IMR-90 (cell line): ENCODE measurements around a stretch of chr5.

DNA sequence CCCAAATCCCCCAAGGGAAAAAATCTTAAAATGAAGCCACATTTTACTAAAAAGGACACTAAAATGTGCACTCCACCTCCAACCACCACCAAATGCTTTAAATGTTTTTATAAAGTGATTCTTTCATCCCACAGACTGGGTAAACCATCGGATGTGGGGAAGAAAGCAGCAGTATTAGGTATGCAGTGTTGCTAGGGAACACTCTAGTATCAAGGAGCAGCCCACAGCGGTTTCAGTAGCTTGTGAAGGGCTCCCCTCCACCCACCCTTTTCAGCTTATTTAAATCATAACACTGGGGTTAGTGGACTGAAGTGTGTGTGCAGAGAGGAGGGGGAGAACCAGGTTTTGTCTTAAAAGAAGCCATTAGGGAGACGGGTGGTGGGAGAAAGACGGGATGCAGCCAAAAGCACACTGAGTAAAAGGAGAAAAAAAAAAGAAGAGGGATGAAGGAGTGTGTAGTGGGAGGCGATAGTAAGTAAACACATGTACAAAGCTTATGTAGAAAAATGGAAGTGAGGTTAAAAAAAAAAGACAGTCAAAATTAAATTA, 64.2 kb downstream of the TMEM161B start:
- RRBS = no CpG with 5 or more reads among the region's 5 CpGs
CAGE:
- cytosol, long polyA plus RNA = no peak
- long polyA plus RNA = no peak
- nucleus, long polyA plus RNA = no peak

GRCh38 chr5:88241767-88242375, 26.8 kb downstream of the TMEM161B start:
- RRBS = no CpG with 5 or more reads among the region's 5 CpGs
CAGE:
- cytosol, long polyA plus RNA = no peak
- long polyA plus RNA = no peak
- nucleus, long polyA plus RNA = no peak

- RRBS = 1% methylated on average over 4 of the region's 13 CpGs
CAGE:
- cytosol, long polyA plus RNA = no peak
- long polyA plus RNA = no peak
- nucleus, long polyA plus RNA = no peak
Observed at GRCh38 chr5:88268311-88268695, 342 bp downstream of the TMEM161B start.

- RRBS = no CpG with 5 or more reads among the region's 12 CpGs
CAGE:
- cytosol, long polyA plus RNA = no peak
- long polyA plus RNA = no peak
- nucleus, long polyA plus RNA = no peak
Observed at GRCh38 chr5:88673187-88673851, 209.7 kb downstream of the MEF2C start.

GRCh38 chr5:88732139-88732622, 150.8 kb downstream of the MEF2C start:
- RRBS = no CpG with 5 or more reads among the region's 5 CpGs
CAGE:
- cytosol, long polyA plus RNA = no peak
- long polyA plus RNA = no peak
- nucleus, long polyA plus RNA = no peak

DNA sequence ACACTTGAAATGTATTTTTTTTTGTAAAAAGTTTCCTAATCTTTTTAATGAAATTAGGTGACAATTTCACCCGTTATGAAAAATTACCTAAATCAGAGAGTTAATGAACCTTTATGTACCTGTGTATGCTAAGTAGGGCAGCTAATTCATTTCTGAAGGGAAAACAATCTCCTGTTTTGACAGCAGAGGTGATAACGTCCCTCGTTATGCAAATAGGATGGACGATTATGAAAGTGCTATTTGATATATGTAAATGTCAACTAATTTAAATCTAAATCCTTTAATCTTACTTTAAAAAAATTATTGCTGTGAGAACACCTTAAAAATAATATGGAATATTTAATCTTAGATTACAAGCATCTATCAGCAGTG, 58.8 kb downstream of the MEF2C start:
- RRBS = no CpG with 5 or more reads among the region's 4 CpGs
CAGE:
- cytosol, long polyA plus RNA = no peak
- long polyA plus RNA = no peak
- nucleus, long polyA plus RNA = no peak

DNA sequence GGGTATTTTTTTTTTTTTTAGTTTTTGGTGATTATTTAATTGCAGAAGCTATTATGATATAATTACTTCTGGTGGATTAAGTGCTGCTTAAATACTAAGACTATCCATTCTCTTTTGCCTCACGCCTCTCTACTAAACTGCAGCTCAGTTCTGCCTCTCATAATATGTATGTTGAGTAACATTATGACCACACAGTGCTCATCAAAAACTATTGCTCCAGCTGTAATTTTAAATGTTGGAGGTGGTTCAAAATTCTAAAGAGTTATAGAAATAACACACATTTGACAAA, 57.8 kb downstream of the MEF2C start:
- RRBS = no CpG with 5 or more reads among the region's 1 CpG
CAGE:
- cytosol, long polyA plus RNA = no peak
- long polyA plus RNA = no peak
- nucleus, long polyA plus RNA = no peak

GRCh38 chr5:89388683-89389088, 505.7 kb upstream of the MEF2C start:
- RRBS = no CpG with 5 or more reads among the region's 1 CpG
CAGE:
- cytosol, long polyA plus RNA = no peak
- long polyA plus RNA = no peak
- nucleus, long polyA plus RNA = no peak

- RRBS = no CpG with 5 or more reads among the region's 3 CpGs
CAGE:
- cytosol, long polyA plus RNA = no peak
- long polyA plus RNA = no peak
- nucleus, long polyA plus RNA = no peak
Observed at GRCh38 chr5:89396576-89397230, 513.7 kb upstream of the MEF2C start.

DNA sequence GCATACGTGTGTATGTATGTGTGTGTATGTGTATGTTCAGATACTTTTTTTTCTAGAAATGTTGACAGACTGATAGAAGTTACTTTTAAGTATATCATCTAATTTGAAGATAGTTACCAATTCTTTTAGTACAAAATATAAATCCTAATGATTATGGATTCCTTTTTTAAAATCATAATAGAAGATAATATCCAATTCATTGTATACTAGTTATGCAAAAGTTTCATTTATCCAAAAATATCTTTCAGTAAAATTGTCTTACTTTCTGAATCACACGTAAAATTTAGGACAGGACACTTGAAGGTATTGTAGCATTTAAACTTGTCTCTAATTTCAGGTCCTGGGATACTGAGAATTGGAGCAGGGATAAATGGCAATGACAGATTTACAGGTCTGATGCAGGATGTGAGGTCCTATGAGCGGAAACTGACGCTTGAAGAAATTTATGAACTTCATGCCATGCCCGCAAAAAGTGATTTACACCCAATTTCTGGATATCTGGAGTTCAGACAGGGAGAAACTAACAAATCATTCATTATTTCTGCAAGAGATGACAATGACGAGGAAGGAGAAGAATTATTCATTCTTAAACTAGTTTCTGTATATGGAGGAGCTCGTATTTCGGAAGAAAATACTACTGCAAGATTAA, 99.1 kb downstream of the ADGRV1 start:
- RRBS = no CpG with 5 or more reads among the region's 8 CpGs
CAGE:
- cytosol, long polyA plus RNA = no peak
- long polyA plus RNA = no peak
- nucleus, long polyA plus RNA = no peak

DNA sequence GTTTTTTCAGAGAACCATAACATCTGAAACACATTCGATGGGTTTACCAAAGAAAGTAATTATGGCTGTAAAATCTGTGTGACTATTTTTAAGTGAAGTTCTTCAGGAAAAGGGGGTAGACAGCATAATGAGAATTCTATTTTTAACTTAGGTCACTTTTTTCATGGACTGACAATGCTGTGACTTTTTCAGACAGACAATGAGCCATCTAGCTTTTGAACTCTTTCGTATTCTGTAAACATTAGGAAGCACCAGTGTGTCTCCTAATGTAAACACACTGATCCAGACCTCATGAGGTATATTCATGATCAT, 352.5 kb downstream of the ADGRV1 start:
- RRBS = no CpG with 5 or more reads among the region's 2 CpGs
CAGE:
- cytosol, long polyA plus RNA = no peak
- long polyA plus RNA = no peak
- nucleus, long polyA plus RNA = no peak

DNA sequence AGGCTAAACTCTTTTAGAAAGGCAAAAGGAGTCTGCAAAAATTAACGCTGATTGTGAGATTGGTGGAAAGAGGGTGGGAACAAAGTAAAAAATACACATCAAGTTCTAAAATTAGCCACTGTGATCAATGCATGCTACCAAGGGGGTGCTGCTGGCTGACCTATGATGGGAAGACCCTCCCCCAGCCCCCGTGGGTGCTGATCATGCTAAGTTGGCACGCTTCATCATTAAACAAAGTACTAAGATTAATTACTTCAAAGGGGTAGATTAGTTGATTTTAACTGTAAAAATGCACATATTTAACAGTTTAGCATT, 356.9 kb downstream of the ADGRV1 start:
- RRBS = no CpG with 5 or more reads among the region's 3 CpGs
CAGE:
- cytosol, long polyA plus RNA = no peak
- long polyA plus RNA = no peak
- nucleus, long polyA plus RNA = no peak

DNA sequence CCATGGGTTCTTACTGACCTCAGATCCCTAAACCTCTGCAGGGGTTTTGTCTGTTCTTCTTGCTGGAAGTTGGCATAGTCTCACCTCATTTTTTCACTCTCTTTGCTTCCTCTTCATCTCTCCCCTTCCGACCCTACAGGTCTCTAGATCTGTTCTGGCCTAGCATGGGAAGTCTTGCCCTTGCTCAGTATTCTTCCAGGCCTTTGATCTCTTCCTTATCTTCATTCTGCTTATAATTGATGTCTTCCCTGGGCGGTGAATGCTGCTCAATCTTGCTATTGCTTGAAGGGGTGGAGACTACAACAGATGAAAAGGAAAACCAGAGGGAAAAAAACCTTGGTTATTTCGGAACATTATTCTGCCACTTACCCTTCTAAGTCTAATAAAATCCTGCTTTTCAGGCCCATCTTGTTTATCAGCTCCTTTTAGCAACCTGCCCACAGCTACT, 375.5 kb downstream of the ADGRV1 start:
- RRBS = no CpG with 5 or more reads among the region's 3 CpGs
CAGE:
- cytosol, long polyA plus RNA = no peak
- long polyA plus RNA = no peak
- nucleus, long polyA plus RNA = no peak

- RRBS = no CpG with 5 or more reads among the region's 10 CpGs
CAGE:
- cytosol, long polyA plus RNA = no peak
- long polyA plus RNA = no peak
- nucleus, long polyA plus RNA = no peak
Observed at GRCh38 chr5:91310725-91311308, 72.3 kb downstream of the ARRDC3 start.

GRCh38 chr5:91374389-91375583, 8.3 kb downstream of the ARRDC3 start:
- RRBS = no CpG with 5 or more reads among the region's 8 CpGs
CAGE:
- cytosol, long polyA plus RNA = no peak
- long polyA plus RNA = no peak
- nucleus, long polyA plus RNA = no peak

- RRBS = no CpG with 5 or more reads among the region's 13 CpGs
CAGE:
- cytosol, long polyA plus RNA = no peak
- long polyA plus RNA = no peak
- nucleus, long polyA plus RNA = no peak
Observed at GRCh38 chr5:91381502-91382327, 1.4 kb downstream of the ARRDC3 start.

GRCh38 chr5:93572034-93572453, 11.0 kb upstream of the NR2F1 start:
- RRBS = 78% methylated on average over 9 of the region's 33 CpGs
CAGE:
- cytosol, long polyA plus RNA = no peak
- long polyA plus RNA = no peak
- nucleus, long polyA plus RNA = no peak

DNA sequence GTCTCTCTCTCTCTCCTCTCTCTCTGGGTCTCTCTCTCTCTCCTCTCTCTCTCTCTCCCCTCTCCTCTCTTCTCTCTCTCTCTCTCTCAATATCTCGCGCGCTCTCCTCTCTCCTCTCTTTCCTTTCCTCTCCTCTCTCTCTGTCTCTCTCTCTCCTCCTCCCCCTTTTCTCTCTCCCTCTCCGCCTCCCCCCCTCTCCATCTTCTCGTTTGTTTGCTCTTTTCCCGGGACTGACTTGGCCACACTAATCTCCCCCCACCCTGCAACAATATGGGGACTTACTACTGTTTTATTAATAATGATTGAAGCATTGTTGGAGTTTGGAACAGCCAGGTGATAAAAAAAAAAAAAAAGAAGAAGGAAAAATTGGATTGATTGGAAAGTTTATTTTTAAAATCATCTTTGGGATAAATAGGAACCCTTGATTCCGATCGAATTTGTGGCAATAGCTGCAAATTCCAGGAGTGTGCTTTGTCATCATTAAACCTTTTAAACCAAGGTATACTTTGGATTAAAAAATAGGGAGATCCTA, 1.0 kb upstream of the NR2F1 start:
- RRBS = no CpG with 5 or more reads among the region's 8 CpGs
CAGE:
- cytosol, long polyA plus RNA = no peak
- long polyA plus RNA = no peak
- nucleus, long polyA plus RNA = no peak

DNA sequence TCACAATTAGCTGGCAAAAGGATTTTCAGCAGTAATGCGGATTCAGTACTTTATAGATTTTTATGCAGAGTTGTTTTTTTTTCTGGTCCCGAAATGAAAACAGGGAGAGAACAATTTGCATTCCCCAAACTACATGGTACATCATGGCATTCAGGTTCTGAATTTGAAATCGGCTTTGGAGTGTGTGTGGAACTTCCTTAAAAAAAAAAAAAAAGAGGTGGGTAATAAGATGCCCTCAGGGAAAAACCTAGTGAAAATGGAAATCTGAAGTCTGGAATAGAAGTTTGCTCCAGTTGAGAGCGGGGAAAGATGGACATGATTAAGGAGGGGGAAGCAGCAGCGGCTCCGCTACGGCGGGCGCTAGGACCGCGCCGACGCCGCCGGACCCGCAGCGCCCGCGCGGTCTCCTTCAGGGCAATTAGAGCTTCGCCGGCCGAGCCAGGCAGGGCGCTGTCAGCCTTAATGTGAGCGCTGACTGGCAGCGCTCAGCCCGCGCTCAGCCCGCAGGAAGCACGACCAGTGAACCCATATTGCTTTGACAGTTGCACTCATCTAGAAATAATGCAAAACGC, 37.3 kb downstream of the NR2F1 start:
- RRBS = 2% methylated on average over 8 of the region's 31 CpGs
CAGE:
- cytosol, long polyA plus RNA = no peak
- long polyA plus RNA = no peak
- nucleus, long polyA plus RNA = no peak

GRCh38 chr5:94362409-94362843, 251.0 kb upstream of the FAM172A start:
- RRBS = no CpG with 5 or more reads among the region's 2 CpGs
CAGE:
- cytosol, long polyA plus RNA = no peak
- long polyA plus RNA = no peak
- nucleus, long polyA plus RNA = no peak